Pulmonary artery (tissue), 1 donor: ENCODE results near the gene PROK2.

GRCh38 chr3:70955698-70956060, 627.8 kb downstream of the FOXP1 start:
- PRO-cap = no peak

DNA sequence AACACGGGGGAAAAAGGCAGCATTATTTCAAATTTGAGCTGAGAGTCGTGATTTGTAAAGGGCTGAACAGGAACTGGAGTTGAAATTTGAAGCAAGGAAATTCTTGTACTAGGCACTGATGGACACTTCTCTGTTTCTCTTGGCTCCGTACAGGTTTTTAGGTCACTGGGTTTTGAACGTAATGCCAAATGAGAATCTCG, 577.6 kb downstream of the FOXP1 start:
- PRO-cap = no peak

- PRO-cap = no peak
These were observed 527.1 kb downstream of the FOXP1 start for GRCh38 chr3:71056360-71056810.

- PRO-cap = no peak
These were observed 495.3 kb downstream of the FOXP1 start for GRCh38 chr3:71088153-71088694.

- PRO-cap = unidirectional peak, minus-strand start at chr3:71130538; unidirectional peak, minus-strand start at chr3:71130586; unidirectional peak, minus-strand start at chr3:71130941
These were observed 452.8 kb downstream of the FOXP1 start for GRCh38 chr3:71130411-71131434.

DNA sequence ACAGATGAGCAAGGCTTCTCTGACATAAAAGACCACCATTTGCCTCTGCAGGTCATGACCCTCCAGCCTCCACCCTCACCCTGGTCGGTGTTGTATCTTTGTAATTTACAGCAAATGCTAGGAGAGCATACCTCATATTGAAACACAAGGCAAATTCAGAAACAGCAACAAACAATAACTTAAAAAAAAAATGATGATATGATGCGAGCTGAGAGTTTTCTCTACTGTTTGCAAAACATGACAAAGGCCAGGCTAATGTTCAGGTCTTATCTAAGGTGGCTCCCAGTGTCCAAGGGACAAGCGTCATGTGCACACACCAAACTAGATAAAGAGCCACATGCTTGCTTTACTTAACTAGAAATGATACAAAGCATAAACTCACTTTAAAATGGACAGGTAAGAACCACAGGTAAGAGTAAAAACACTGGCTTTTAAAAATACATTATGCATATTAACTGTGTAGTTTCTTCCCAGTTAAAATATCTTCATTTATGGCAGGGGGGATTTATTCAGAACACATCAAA, 375.9 kb downstream of the FOXP1 start:
- PRO-cap = no peak

GRCh38 chr3:71216283-71216952, 367.1 kb downstream of the FOXP1 start:
- PRO-cap = no peak

GRCh38 chr3:71221410-71221967, 362.0 kb downstream of the FOXP1 start:
- PRO-cap = no peak

- PRO-cap = no peak
These were observed 336.2 kb downstream of the FOXP1 start for GRCh38 chr3:71247060-71248043.

DNA sequence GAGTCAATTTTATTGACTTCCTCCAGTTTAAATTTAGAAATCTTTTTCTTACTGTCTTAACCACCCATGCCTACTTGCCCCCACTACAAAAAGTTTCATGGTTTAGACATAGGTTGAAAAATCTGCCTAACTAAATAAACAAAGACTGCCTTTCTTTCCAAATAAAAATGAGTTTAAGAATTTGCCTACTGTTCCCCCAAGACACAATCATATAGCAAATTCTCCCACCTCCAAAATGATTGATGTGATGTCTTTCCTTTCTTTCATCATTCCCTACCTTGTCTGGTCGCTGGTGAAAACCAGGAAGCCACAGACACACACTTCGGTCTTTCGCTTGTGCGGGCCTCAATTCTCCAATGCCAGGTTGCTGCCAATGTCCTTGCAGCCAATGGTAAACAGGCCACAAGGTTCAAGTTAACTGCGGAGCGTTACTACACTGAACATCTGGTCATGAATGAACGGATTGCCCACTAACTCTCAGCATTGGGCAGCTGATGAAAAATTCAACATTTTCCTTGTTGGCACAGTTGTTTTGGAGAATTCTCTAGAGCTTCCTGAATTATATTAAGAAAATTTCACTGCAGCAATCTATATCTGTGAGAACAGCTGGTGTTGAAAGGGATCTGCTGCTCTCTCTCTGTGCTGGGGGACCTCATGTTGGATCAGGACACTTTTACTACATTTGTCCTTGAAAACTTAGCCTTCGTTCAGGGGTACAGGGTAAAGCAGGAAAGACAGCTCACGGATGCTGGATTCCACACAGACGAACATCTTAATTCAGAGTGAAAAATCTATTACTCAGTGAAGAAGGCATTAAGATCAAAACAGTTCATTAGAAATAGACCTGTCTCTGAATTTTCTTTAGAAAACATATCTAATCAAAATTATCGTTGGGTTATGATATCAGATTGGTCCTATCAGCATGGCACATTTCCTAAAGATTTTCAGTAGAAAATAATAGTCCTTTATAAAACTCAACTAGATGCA, 192.0 kb downstream of the FOXP1 start:
- PRO-cap = no peak

GRCh38 chr3:71428787-71429818, 154.4 kb downstream of the FOXP1 start:
- PRO-cap = unidirectional peak, plus-strand start at chr3:71429102

DNA sequence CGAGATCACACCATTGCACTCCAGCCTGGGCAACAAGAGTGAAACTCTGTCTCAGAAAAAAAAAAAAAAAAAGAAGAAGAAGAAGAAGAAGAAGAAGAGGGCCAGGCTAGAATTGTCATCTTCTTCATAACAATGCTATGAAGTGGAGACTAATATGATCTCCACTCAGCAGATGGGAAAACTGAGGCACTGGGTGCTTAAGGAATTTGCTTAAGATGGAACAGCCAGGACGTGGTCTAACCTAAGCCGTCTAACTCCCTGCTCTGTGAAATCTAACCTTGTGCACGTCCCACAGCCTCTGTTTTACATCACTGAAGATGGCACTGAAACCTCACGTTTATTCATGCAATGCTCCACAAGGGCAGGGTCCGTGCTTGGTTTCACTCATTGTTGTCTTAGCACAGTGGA, 118.3 kb downstream of the FOXP1 start:
- PRO-cap = no peak

GRCh38 chr3:71466468-71466819, 117.1 kb downstream of the FOXP1 start:
- PRO-cap = no peak

- PRO-cap = no peak
These were observed 504 bp upstream of the EIF4E3 start for GRCh38 chr3:71725663-71726148.

DNA sequence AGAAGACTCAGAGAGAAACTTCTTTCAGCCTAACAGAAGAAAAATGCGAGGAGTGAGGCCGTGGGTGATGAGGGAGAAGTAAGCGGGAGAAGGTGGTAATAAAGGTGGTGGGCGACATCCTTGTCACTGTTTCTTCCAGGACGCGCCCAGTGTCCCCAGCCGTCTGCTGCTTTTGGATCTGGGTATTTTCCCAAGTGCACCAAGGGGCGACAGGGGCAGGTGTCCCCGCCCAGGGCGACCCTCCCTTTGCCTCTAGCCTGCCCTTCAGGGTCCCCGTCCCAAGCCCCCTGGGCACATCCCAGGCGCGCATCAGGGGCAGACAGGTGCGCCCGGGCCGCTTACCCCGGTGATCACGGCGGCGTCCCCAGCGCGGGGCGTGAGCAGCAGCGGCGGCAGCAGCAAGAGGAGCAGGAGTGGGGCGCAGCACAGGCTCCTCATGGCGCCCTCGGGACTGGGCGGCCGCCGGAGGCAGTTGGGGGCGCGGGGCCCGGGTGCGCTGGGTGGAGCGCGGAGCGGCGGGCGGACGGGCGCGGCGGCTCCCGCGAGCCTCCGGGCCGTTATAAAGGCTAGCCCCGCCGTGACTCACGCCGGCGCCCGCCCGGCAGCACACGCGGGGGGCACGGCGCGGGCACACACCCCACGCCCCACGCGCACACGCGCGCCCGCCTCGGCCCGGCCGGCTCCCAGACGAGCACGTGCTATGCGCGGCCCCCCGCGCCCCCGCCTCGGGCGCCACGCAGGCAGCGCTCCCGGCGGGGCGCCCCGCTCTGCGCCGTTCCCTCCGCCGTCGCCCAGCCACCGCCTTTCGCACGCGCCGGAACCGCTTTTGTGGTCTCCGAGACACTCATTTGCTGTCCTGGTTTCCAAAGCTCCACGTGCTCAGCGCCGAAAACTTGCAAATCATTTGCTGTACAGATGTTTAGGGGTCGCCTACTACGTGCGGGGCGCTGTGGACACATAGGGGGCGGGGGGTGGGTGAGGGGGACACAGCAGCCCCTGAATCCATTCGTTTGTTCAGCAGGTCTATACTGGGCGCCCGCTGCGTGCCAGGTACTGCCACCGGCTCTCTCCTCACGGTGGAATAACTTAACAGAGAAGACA, at the start of gene PROK2:
Gene PROK2, minus strand, starts transcription at position 534 of the 1,101 bp plus-strand sequence.
- PRO-cap = no peak

GRCh38 chr3:71994315-71994842, 209.4 kb upstream of the PROK2 start:
- PRO-cap = no peak

DNA sequence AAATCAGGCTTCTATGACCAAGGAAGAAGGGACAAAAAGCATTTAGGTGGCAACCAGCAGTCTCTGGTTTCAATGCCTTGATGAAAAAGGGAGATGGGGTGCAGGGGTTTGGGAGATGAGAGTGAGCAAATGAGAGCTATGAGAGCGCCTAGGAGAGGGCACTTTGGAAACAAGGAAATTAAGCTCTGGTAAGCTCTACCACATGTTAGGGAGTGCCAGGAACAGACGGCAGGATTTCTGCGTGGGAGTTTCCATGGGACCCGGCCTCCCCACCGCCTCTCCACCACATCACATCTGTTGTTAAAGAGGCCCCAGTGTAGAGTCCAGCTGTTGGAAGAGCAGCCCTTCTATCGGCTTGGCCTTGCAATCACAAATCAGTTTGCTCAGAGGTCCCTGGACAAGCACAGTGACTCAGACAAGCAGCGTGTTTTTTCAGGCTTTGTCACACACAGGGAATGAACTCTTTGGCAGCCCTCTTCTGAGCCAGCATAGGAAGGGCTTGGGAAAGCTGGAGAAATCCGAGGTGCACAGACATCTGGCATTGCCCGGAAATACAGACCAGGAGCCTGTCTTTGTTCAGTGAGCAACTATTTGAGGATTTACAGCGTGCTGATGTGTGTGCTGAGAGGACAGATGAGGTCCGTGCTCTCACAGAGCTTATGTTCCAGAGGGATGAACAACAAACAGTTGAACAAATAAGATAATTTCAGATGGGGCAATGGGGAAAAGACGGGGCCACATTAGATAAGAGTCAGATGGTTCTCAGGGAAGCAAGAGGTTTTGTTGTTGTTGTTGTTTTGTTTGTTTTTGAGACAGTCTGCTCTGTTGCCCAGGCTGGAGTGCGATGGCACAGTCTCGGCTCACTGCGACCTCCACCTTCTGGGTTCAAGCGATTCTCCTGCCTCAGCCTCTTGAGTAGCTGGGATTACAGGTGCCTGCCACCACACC, 370.6 kb upstream of the PROK2 start:
- PRO-cap = no peak

DNA sequence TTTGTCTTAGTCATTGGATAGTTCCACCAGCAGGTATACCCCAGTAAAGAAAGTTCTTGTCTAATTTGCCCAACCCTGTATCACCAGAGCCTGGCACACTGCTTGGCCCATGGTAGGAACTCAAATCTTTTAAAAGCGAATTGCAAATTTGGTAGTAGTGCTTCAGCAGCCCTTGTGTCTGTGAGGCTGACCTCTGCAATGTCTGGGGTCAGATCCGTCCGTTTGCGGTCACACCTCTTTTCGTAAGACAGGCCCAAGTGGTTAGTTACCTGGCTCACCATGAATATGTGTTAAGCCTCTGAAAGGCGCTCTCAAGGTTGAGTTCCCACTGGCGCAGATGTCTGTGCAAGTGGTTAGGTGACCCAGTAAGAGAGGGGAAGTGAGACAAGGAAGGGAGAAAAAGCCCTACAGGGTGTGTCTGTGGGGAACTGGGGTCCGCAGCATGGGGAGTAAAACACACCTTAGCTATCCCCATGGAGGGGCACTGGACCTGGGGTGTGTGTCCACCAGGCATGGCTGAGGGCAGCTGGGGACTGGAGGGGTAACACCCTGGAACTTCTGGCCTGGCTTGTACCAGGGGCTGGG, 391.5 kb upstream of the PROK2 start:
- PRO-cap = no peak

DNA sequence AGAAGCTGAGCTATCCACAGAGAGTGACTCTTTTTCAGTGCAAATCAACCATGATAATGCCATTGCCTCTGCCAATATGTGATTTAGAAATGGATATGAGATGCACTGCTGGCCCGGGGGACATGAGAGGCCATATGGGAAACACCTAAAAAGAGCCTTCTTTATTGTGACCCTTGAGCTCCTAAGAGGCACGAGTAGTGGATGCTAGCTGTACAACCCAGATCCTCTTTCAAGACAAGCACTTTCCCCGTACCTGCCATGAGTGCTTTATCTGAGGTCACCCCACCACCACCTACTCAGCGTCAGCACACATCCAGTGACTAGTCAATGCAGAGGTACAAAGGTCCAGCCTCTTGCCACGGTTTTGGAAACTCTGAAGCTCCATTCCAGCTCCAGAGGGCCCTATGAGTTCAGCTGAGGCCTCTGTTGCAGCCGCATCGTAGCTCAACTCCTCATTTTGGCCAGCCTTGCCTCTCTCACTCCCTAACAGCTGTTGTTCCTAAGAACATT, 404.9 kb upstream of the PROK2 start:
- PRO-cap = no peak

GRCh38 chr3:72443585-72444690, 404.3 kb downstream of the SHQ1 start:
- PRO-cap = no peak